Vein endothelial cell (primary cell): ENCODE data around the gene DDHD1.

- CAGE, long polyA plus RNA = no peak
Measured at GRCh38 chr14:53149721-53150053, 3.4 kb downstream of the DDHD1 start.

DNA sequence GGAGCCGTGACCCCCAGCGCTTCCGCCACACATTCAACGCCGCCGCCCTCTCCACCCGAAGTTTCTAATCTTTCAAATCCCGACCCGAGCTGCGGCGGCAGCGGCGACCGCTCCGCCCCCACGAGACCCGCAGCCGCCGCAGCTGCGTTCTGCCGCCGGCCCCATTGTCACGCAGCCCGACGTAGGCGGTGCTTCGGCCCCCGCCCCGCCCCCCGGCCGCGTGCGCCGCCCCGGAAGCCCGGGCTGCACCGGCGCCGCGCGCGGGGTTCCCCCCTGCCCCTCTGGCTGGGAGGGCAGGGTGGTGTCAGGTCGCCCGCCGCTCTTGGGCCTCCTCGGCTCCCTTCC, at the start of gene DDHD1:
Gene DDHD1, minus strand, starts transcription at position 190 of the 345 bp plus-strand sequence.
- CAGE, long polyA plus RNA = no peak

DNA sequence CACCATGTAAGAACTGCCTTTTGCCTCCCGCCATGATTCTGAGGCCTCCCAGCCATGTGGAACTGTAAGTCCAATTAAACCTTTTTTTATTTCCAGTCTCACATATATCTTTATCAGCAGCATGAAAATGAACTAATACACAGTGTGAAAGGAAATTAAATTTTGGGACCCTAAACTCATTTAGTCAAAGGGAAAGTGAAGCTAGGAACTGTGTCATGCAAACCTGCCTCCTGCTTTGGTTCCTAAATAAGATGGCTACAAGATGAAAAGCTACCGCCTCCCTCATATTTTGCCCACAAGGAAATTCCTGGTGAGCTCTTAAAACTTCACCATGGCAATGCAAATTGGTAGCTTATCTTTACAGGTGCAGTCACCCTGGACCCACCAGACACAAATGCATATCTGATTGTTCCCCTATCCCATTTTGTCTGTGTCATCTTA, 91.9 kb upstream of the DDHD1 start:
- CAGE, long polyA plus RNA = no peak

DNA sequence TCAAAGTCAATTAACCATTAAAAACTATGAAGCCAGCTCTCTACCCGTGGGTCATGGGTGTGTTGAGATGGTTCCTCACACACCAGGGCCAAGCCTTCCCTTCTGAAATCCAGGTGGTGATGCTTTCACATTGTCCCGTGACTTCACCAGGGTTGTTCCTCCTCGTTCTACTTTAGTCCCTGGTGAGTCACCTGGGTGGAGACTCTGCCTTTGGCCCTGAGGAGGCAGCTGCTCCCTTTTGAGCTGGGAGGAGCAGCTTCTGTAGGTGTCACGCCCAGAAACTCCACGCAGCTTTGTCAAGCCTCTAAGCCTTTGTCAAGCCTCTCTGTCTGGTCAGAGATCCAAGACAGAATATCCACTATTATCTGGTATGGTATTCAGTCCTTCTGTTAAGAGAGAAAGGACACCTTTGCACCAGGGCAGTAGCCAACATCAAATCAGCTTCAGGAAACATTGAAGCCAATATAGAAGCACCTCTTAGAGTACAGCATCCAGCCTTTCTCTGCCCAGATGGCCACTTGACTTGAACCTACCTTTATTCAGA, 348.2 kb downstream of the BMP4 start:
- CAGE, long polyA plus RNA = no peak

GRCh38 chr14:53613289-53614410, 343.0 kb downstream of the BMP4 start:
- CAGE, long polyA plus RNA = no peak

GRCh38 chr14:53963504-53964115, 7.0 kb upstream of the BMP4 start:
- CAGE, long polyA plus RNA = no peak

GRCh38 chr14:54364566-54365481, 32.0 kb upstream of the CDKN3 start:
- CAGE, long polyA plus RNA = no peak

DNA sequence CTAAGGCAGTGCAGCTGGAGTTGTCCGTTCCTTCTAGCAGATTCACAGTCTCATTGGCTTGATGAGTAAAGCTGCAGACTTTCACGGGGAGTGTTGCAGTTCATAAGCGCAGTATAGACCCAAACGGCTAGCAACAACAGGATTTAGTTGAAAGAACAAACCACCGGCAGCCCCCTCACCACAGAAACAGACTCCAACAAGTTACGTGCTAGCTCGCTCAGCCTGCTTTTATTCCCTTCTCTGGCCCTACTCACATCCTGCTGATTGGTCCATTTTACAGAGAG, 4.5 kb upstream of the CDKN3 start:
- CAGE, long polyA plus RNA = no peak

DNA sequence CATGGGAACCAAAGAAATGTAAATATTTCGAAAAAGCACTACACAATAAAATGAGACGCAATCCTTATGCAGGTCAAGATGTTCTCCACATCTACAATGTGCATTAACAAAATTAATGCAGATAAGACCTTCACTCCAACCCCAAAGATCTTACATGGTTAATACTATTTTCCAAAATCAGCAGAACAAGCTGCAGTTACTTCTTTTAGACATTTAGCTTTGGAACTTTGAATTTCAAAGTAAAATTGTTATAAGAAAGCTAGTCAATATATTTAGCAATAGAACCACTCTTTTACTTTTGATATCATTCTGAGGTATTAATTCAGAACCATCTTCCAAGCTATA, 17.4 kb downstream of the CNIH1 start:
- CAGE, long polyA plus RNA = no peak

GRCh38 chr14:54556493-54557064, 10.3 kb upstream of the SAMD4A start:
- CAGE, long polyA plus RNA = no peak

- CAGE, long polyA plus RNA = no peak
Measured at GRCh38 chr14:54569860-54570804, 3.2 kb downstream of the SAMD4A start.

DNA sequence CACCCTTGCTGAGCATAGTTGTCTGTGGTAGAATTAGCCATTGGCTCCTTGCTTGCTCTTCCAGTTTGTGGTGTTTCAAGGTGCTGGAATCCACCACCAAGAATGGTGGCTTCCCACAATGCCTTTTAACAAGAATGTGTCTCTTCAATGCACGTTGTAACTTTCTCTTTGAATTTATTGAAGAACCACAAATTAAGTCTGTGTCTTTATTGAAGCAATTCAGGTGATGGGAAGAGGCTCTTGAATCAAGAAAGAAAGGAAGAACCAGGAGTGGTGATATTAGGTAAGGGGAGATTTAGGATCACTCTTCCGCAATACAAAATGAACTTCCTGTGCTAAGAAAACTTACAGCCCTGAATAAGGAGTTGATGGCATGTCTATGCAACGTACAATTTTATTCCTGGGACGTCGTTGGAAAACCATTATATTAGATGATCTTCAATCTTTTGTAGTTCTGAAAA, 37.3 kb downstream of the SAMD4A start:
- CAGE, long polyA plus RNA = no peak

GRCh38 chr14:54712323-54713289, 145.7 kb downstream of the SAMD4A start:
- CAGE, long polyA plus RNA = no peak

- CAGE, long polyA plus RNA = no peak
Measured at GRCh38 chr14:54788861-54789548, 113.6 kb downstream of the GCH1 start.

DNA sequence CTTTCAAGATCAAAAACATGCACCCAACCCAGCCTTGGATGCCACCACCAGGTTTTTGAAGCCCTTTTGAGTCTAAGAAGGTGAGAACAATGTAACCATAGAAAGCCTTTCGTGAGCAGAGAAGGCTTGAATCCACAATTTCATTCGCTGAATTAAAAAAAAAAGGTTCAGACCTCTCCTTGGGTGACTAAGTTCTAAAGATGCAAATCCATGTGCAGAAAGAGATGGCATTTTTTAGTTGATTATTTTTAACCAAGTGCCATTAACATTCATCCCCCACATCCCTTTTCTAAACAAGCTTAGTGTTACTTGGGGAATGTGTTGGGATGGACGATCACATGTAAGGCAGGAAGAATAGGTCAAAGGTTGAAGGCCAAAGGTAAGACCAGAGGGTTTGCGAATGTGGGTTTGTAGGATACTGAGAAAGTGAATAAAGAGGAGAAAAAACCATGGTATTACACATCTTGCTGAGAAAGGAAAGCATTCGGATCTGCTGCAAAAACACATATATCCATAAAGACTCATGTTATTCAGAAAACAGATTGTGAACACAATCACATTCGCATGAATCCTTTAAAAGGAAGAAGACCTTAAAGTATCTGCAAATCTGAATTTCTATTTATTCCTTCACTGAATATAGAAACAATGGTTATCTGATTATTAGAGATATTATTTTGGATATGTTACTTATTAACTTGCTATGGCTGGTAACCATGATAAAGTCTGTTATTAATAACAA, 111.6 kb downstream of the GCH1 start:
- CAGE, long polyA plus RNA = no peak

- CAGE, long polyA plus RNA = no peak
Measured at GRCh38 chr14:54881080-54881998, 21.3 kb downstream of the GCH1 start.

- CAGE, long polyA plus RNA = no peak
Measured at GRCh38 chr14:54901382-54901992, 1.1 kb downstream of the GCH1 start.

- CAGE, long polyA plus RNA = no peak
Measured at GRCh38 chr14:55122506-55123598, 6.2 kb upstream of the LGALS3 start.

GRCh38 chr14:55129444-55130514, 727 bp downstream of the LGALS3 start:
- CAGE, long polyA plus RNA = no peak

DNA sequence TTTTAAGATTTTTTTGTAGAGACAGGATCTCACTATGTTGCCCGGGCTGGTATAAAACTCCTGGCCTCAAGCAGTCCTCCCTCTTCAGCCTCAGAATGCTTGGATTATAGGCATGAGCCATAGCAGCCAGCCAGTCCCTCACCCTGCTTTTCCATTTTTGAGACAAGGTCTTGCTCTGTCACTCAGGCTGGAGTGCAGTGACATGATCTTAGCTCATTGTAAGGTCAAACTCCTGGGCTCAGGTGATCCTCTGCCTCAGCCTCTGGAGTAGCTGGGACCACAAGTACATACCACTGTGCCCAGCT, 33.1 kb downstream of the FBXO34 start:
- CAGE, long polyA plus RNA = no peak